Kidney epithelial cell (primary cell): ENCODE measurements around a stretch of chr6.

- RAMPAGE, long total RNA, result no peak
- RRBS, result no CpG with 5 or more reads among the region's 4 CpGs
Observed at GRCh38 chr6:24394960-24395500, 7.7 kb upstream of the MRS2 start.

GRCh38 chr6:24497958-24498537 is 3.3 kb downstream of the ALDH5A1 start:
- RAMPAGE, long total RNA, result no peak
- RRBS, result no CpG with 5 or more reads among the region's 5 CpGs

DNA sequence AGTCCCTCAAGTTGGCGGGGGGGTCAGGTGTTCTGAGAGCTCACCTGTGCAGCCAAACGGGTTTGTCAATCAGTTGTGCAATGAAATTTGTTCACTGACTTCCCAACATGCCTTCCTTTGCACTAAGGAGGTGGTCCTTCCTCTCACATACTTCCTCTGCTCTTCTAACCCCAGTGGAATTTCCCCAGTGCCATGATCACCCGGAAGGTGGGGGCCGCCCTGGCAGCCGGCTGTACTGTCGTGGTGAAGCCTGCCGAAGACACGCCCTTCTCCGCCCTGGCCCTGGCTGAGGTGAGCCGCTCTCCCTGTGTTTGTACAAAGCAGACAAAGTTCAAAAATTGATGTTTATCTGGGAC is 9.9 kb downstream of the ALDH5A1 start:
- RAMPAGE, long total RNA, result no peak
- RRBS, result no CpG with 5 or more reads among the region's 10 CpGs

GRCh38 chr6:24718545-24718888 is 437 bp downstream of the C6orf62 start:
- RAMPAGE, long total RNA, result no peak
- RRBS, result no CpG with 5 or more reads among the region's 4 CpGs

GRCh38 chr6:24720993-24722000 is 2.3 kb upstream of the C6orf62 start:
- RAMPAGE, long total RNA, result no peak
- RRBS, result no CpG with 5 or more reads among the region's 49 CpGs

GRCh38 chr6:24890960-24891521 is 44.7 kb downstream of the RIPOR2 start:
- RAMPAGE, long total RNA, result no peak
- RRBS, result no CpG with 5 or more reads among the region's 4 CpGs

DNA sequence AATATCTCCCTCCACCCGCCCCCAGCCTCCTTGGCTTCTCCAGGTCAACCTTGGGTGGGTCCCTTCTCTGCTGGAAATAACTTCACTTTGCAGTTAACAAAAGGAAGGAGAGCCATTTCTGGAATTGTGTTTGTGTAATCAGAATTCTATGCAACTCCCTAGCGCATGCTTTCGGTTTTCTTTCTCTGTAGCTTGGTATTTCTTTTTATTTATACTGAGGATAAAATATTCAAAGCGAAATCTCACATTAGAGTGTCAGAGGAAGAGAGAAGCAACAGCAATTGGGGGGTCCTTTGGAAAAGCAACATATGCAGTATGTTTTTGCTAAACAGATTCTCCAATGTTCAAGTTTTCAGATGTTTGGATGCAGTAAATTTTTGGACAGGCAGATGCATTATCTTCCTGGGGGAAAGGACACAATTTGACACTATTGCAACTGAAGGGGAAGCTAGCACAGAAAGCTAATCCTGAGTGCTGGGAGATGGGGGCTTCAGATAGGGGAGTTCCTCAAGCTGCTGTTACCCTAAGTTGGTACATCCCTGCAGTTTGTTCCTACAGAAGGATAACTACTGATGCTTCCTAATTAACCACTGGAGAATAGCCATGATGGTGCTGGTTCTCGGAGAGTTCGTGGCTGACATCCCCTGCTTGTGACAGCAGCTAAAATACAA is 26.9 kb downstream of the RIPOR2 start:
- RAMPAGE, long total RNA, result no peak
- RRBS, result no CpG with 5 or more reads among the region's 6 CpGs

GRCh38 chr6:24976092-24976821 is 40.5 kb upstream of the RIPOR2 start:
- RAMPAGE, long total RNA, result no peak
- RRBS, result no CpG with 5 or more reads among the region's 15 CpGs

DNA sequence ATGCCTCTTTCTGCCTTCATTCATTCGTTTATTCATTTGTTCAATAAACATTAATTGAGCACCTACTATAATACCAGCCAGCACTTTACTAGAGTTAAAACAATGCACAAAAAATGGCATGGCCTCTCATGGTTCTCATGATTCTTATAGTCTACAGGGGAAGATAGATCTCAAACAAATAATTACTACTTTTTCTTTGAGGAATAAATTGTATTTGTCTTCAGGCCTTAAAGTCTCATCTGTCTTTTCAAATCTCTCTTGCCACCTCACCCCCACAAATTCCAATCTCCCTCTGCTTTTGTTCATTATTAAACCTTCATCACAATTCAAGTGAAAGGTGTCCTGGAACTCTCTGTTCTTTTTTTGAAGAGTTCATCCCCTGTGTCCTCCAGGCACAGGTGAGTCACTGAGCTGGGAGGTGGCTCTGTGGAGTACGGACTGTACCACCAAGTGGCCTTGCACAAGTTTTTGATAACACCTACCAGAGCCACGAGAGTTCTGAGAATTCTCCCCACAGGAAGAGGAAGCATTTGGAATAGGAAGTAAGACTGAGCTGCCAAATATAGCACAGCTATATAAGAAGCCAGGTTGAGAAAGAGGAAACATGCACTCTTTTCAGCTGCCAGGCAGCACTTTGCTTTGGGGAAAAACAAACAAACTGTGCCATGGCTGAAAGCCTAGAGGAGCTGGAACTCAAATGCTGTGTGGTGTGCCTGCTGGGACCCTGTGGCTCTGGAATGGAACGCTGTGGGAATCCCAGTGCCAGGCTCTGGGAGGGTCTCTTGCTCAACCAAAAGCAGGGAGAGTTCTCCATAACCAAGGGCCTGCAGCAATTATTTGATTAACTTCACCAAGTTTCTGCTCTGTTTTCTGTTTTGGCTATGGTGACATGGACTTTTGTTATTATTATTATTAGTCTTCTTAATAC is 70.7 kb upstream of the RIPOR2 start:
- RAMPAGE, long total RNA, result no peak
- RRBS, result no CpG with 5 or more reads among the region's 4 CpGs

- RAMPAGE, long total RNA, result no peak
- RRBS, result no CpG with 5 or more reads among the region's 7 CpGs
Observed at GRCh38 chr6:25105188-25105754, 169.5 kb upstream of the RIPOR2 start.

GRCh38 chr6:25278450-25278864 is 717 bp upstream of the CARMIL1 start:
- RAMPAGE, long total RNA, result no peak
- RRBS, result no CpG with 5 or more reads among the region's 13 CpGs

DNA sequence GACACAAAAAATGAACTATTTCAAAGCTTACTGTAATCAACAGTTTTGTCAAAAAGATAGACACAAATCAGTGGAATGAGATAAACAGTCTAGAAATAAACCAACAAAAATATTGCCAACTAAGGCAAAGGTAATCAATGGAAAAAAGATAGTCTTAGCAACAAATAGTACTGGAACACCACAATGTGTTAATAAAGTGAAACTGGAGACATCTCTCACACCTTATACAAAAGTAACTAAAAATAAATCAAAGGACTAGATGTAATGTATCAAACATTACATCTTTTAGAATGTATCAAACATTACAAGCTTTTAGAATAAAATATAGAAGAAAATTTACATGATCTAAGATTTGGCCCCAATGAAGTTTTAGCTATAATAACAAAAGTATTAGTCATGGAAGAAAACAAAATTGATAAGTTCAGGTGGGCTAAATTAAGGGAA is 26.3 kb upstream of the SLC17A3 start:
- RAMPAGE, long total RNA, result no peak

GRCh38 chr6:25993101-25993323 is 24.6 kb downstream of the H1-1 start:
- RAMPAGE, long total RNA, result no peak
- RRBS, result no CpG with 5 or more reads among the region's 7 CpGs

GRCh38 chr6:26021994-26022633 is 665 bp downstream of the H4C1 start:
- RAMPAGE, long total RNA, result no peak
- RRBS, result no CpG with 5 or more reads among the region's 7 CpGs

GRCh38 chr6:26138004-26138554 is 14.1 kb downstream of the H2AC6 start:
- RAMPAGE, long total RNA, result no peak
- RRBS, result no CpG with 5 or more reads among the region's 2 CpGs

DNA sequence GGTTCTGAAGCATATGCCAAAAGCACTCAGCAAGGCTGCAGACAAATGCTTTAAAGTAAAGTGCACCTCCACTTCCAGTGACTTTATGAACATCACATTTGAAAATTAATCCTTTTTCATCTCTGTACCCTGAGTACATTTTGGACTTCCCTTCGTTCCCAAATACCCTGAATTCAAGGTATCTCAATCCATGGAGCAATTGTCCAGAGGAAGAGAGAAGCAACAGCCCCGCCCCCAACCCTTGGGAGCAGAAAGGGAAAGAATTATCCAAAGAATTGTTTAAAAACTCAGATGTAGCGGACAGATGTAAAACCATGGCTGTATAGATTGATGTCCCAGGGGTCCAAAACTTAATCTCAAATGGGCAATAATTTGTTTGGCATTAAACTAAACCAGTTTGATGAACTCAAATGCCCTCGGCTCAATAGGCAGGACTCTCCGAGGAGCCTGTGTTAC is 691 bp upstream of the H1-4 start:
- RAMPAGE, long total RNA, result no peak
- RRBS, result no CpG with 5 or more reads among the region's 5 CpGs

- RAMPAGE, long total RNA, result no peak
- RRBS, result no CpG with 5 or more reads among the region's 6 CpGs
Observed at GRCh38 chr6:26157816-26158015, 206 bp upstream of the H2BC5 start.

- RAMPAGE, long total RNA, result no peak
- RRBS, result no CpG with 5 or more reads among the region's 29 CpGs
Observed at GRCh38 chr6:26195754-26196485, 1.2 kb downstream of the H3C4 start.

DNA sequence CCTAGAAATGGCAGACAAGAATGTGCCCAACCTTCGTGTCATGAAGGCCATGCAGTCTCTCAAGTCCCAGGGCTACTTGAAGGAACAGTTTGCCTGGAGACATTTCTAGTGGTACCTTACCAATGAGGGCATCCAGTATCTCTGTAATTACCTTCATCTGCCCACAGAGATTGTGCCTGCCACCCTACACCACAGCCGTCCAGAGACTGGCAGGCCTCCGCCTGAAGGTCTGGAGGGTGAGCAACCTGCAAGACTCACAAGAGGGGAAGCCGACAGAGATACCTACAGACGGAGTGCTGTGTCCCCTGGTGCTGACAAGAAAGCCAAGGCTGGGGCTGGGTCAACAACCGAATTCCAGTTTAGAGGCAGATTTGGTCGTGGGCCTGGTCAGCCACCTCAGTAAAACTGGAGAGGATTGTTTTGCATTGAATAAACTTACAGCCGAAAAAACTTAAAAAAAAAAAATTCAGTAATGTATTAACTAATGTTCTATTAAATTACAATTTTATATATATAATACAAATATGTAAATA is 2.1 kb upstream of the H4C5 start:
- RAMPAGE, long total RNA, result no peak
- RRBS, result no CpG with 5 or more reads among the region's 8 CpGs

DNA sequence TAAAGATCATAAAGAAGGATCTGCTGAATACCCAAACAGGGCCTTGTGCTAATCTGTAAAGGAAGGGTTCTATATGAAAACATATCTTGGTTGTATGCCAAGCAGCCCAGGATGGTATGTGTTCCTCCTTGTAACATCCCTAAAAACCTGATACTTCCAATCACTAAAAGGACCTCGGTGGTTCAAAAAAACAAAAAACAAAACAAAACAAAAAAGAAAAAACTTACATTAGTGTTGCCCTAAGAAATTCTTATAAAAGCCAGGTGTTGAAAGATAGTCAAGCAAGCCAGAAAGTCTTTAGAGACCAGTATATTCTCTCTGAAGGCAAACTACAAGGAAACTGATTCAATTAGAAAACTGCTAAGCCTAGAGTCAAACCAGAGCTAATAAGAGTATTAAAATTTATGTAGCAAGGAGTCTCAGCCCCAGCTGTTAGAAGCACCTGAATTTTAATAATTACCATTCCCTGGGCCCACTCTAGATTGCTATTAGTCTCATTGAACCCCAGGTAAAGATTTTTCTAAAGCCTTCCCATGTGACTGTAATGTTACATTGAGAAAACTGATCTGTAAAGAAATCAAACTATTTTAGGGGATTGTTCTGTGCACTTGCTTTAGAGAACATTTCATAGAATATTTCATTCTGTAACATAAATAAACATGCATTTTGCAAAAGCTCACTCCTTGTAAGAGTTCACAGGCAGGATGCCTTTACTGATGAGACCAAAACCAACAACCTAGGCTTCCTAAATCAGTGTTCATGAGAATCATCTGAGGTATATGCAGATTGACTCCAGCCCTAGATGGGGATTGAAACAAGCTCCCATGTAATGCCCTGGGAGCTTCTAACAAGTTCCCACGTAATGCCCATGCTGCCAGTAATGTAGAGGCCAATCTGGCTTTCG is 1.4 kb downstream of the H3C8 start:
- RAMPAGE, long total RNA, result no peak
- RRBS, result no CpG with 5 or more reads among the region's 3 CpGs